ENCODE measurements around the genes C7, MROH2B and C6.

DNA sequence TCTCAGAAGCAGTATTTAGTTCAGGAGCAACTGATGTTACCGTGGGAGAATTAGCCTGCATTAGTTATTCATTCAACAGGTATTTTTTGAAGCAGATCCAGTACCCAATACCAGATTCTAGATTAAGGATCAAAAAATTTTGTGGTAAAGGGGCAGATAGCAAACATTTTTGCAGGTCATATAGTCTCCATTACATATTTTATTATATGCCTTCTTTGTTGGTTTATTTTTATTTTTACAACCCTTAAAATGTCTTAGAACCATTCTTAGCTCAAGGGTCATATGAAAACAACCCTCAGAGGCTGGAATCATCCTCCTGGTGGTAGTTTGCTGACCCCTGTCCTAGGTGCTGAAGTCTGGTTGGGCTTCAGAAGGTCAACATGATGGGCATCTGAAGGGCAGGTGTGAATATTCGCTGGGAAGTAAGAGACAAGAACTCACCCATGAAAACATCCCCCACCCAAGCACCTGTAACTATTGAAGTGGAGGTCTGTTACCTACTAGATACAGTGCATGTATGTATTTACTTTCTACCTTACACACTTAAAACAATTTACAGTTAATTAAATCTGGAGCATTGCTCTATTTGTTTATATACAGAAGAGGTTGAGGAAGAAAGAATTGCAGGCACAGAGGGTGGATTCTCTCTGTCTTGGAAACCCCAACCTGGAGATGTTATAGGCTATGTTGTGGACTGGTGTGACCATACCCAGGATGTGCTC, 75.4 kb downstream of the OSMR start:
- PRO-cap, result no peak

GRCh38 chr5:38956577-38957330, 110.9 kb downstream of the OSMR start:
- PRO-cap, result no peak

- PRO-cap, result no peak
Observed at GRCh38 chr5:39014417-39015166, 59.6 kb downstream of the RICTOR start.

DNA sequence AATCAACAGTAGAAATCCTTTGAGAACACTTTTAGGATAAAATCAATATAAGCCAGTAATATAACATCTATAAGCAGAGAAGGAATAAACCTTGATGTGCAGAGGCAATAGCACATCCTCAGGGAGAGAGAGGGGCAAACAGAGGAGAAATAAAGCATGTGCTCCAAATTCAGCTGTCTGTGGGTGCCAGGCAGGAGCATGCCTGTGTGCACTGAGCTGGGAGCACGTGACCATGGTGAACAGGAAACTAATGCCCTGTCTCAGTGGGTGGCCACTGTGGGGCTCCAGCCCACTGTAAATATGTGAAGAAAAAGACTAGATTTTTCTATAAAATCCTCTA, 55.4 kb downstream of the FYB1 start:
- PRO-cap, result no peak

DNA sequence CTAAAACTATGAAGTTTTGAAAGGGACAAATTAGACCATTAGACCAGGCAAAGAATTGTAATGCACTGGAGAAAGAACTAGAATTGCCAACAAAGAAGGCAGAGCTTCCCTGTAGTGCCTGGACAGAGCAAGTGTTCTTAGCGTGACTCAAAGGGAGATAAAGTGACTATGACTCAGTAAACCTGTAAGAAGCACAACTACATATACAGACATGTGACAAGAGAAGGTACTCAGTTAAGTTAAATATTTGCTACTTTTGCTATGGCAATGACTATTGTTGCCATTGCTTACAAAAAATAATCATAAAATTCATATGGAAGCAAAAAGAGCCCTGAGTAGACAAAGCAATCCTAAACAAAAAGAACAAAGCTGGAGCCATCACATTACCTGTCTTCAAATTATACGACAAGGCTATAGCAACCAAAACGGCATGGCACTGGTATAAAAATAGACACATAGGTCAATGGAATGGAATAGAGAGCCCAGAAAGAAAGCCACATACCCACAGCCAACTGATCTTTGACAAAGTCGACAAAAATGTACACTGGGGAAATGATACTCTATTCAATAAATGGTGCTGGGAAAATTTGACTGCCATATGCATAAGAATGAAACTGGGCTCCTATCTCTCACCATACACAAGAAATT, 54.4 kb downstream of the FYB1 start:
- PRO-cap, result no peak

GRCh38 chr5:39370431-39371094, 6.3 kb upstream of the C9 start:
- PRO-cap, result no peak

- PRO-cap, result no peak
Observed at GRCh38 chr5:40033340-40033855, 608.6 kb upstream of the DAB2 start.

- PRO-cap, result no peak
Observed at GRCh38 chr5:40514723-40515113, 165.0 kb upstream of the PTGER4 start.

DNA sequence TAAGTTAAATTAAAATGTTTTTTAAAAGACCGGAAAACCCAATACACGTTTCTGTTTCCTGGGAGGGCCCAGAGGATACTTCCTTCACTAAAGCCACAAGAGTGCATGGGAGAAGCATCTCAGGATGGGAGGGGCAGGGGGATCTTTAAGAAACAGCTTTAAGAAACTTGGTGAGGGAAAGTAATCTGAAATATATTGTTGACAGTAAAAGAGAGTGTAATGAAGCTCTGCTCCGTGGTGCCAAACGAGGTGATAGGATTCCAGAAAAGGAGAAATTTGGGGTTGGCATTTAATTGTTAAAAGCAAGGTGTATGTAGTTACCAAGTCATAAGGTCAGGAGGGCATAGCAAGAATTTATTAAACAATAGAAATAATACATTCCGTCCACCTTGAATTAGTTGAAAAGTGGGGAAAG, 164.6 kb upstream of the PTGER4 start:
- PRO-cap, result no peak

GRCh38 chr5:40754994-40755316, 806 bp downstream of the TTC33 start:
- PRO-cap, result bidirectional peak, plus-strand start at chr5:40755222, minus-strand start at chr5:40755146

- PRO-cap, result no peak
Observed at GRCh38 chr5:40796196-40797293, 1.6 kb downstream of the PRKAA1 start.

GRCh38 chr5:40909034-40909690, at the start of gene C7:
C7 (plus strand) TSS chr5:40909497.
- PRO-cap, result no peak

- PRO-cap, result no peak
Observed at GRCh38 chr5:41071076-41071576, at the start of gene MROH2B. MROH2B (minus strand) TSS chr5:41071342.

DNA sequence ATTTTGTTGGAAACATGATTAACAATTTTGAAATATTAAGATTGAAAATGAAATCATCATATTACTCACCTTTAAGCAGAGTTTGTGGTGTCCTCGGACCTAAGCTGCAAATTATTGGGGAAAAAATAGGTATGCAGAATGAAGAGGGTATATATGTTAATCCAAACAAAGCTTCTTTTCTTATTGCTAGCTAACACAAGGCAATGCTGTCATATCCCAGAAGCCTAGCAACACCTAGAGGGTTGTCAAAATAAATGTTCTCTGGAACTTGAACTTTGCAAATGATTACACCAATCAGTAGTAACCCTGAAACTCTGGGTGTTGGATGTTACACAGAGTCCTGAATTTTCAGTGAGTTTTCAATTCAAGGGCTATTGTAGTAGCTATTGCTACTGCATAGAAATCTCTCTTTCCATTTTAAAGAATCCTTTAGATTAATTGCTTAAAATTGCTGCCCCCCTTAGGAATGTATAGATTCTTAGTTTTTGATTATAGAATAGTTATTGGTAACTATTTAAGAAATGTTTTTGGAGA, at the start of gene C6:
Gene C6 (minus strand): TSS at position 226 of the 534 bp plus-strand sequence.
- PRO-cap, result no peak

DNA sequence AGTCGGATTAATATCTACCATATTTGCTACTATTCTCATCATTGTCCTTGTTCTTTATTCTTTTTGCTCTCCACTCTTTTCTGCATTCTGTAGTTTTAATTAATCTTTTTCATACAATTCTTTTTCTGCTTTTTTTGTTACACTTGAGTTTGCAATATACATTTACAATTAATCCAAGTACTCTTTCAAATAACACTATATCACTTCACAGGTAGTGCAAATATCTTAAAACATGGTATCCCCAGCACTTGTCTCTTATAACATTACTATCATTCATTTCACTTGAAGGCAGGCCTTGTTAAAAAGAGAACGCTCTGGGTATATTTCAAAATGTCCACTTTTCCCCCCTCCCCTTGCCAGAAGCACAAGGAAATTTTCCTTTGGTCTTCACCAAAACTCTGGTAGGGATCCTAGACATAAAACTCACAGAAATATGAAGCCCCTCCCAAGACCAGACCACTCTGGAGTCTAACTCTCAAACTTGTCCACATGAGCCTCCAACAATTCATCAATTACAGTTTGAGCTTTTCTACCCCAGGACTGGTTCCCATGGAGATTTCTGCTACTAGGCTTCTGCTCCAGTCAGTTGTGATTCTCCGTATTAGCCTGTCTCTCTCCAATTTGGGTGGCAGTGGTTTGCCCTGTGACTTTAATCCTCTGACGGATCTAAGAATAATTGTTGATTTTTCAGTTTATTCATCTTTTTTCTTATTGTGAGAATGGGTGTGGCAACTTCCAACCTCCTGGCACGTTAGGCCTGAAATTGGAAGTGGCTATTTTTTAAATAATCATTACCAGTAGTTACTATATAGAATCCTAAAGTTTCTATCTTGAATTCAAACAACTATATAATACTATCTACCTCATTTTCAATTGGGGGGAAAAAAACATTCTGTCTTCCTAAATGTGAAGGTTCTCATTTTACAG, 47.0 kb downstream of the OXCT1 start:
- PRO-cap, result no peak

DNA sequence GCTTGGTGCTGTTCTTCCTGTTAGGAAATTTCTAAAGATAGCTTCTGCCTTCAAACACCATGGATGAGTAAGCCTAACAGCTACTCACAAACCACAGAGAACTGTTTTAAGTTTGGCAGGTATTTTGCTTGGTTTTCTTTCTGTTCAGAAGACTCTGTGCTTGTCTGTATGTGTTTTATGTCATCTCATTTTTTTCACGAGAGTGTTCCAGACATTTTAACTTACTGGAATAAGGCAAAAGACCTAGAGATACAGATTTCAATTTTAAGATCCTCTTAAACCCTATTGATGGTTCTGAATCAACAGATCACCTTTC, 4.4 kb downstream of the RIMOC1 start:
- PRO-cap, result no peak

DNA sequence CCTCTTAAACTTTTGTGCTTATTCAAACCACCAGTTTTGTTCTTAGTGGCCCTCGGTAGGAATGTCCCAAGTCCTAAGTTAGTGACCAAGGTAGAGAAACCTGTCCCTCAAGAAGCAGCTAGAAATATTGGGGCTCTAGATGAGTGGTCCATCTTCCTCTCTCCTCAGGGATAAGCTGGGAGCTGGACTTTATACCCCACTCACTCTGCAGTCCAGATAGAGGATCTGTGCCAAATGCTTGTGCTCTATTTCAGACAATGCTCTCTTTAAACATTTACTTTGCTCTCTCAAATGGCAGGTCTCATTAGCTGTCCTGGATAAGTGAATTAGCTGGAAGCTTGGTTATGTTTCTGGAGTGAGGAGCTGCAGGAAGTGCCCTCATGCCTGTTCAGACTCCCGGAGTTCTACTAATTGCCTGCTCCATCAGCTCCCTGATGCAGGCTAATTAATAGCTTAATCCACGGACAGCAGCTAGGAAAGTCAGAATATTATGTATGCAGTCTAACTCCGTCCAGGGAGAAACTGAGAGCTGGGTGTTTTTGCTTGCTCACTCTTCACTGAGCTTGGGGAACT, 151.1 kb upstream of the CCDC152 start:
- PRO-cap, result no peak

DNA sequence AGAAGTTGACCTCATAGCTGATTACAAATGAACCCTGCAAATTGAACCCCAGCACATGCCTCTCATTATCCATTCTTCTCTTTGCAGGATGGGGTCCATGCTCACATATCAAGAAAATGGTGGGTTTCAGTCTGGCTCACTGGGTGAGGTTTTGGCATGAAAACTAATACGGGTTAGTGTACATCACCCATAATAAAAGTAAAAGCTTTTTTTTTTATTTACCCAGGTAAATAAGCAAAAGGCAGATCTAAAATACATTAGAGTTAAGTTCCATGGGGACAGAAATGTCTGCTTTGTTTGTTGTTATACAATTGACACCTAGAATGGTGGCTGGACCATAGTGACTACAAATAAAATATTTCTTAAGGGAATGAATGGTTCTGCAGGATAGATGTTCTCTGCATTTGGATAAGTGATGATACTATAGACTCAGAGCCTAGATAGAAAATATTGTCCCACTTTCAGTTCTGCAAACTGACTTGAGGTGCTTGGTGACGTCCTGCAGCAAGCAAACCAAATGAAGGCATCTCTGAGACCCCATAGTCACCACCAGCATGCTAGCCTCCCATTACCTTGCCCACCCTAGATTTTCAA, 110.3 kb upstream of the CCDC152 start:
- PRO-cap, result no peak

DNA sequence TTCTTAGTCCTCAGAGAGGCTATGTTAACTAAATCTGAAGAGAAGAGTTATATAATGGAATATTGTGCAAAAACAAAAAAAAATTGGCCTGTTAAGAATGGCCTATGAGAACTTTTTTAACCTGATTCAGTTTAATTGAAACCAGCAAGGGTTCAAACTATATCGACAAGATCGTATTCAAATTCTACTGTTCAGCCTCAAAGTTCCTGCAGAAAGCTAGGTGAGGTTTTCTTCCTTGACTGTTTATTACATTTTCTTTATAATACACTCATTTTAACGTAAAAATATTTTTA, 13.0 kb downstream of the SELENOP start:
- PRO-cap, result no peak

DNA sequence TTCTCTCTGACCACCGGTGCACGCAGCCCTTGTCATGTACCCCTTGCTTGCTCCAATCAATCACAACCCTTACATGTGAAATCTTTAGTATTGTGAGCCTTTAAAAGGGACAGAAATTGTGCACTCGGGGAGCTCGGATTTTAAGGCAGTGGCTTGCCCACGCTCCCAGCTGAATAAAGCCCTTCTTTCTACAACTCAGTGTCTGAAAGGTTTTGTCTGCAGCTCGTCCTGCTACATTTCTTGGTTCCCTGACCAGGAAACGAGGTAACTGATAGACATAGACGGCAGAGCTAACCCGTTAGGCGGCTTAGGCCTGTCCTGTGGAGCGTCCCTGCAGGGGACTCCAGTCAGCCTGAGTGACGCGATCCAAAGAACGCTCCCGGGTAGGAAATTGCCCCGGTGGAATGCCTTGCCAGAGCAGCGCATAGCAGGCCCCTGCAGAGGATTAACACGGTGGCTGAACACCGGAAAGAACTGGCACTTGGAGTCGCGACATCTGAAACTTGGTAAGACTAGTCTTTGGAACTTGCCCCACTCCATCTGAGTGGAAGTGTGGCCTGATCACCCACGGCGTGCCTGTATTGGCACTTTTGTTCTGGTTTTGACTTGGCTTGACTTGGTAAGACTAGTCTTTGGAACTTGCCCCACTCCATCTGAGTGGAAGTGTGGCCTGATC, 1.9 kb upstream of the SELENOP start:
- PRO-cap, result no peak